Trachea (tissue), 1 donor: ENCODE data around the genes SELENOK, TASOR, ARF4 and SLMAP.

DNA sequence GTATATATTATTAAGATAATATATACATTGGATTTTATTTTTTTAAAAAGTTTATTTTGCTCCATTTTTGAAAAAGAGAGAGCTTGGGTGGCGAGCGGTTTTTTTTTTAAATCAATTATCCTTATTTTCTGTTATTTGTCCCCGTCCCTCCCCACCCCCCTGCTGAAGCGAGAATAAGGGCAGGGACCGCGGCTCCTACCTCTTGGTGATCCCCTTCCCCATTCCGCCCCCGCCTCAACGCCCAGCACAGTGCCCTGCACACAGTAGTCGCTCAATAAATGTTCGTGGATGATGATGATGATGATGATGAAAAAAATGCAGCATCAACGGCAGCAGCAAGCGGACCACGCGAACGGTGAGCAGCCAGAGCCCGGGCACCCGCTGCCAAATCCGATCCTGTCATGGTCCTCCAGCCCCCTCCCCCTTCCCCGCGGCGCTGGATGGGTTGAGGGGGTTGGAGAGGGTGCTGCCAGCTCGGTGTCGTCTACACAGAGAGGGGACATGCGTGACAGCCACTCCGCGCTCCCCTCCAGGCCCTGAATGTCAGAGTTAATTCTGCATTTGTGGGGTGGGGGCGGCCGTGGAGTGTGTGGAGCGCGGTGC lies 569 bp downstream of the CACNA1D start:
- PRO-cap, result no peak

DNA sequence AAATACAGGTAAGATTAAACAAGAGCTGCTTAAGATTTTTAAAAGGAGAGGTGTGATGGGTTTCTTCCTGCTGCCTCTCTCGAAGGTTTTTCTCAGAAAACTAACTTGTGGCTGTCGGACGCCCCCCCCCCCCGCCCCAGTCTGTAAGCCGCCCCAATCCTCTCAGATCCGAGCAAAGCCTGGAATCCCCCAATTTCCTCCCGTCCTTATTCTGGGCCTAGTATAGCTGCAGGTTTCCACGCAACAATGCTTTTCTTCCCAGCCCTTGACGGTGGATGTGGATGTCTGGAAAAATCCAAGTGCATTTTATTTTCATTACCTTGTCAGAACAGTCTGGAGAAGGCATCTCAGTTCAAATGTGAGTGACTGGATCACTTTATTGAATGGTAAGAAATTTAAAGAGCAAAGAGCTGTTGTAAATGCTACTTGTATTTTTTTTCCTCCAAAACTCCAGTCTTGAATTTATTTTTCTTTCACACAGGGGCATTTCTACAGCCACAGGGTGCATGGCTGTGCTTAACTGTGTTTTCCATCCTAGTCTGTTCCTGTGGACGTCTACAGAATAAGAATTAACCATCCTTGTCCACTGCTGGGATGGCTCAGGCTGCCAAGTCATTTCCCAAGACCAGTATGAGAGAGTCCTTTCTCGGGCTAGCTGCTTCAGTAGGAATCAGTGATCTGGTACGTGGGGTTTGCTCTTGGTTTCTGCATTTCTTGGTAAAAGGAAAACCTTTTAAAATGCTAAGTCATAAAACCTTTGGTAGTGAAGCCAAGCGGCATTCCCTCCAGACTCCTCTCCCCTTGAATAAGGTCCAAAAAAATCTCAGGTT lies 30.0 kb downstream of the CHDH start:
- PRO-cap, result no peak

- PRO-cap, result no peak
Observed at GRCh38 chr3:53818742-53819361, 27.4 kb downstream of the CHDH start.

GRCh38 chr3:53844170-53845345 lies 1.7 kb downstream of the CHDH start:
- PRO-cap, result no peak

DNA sequence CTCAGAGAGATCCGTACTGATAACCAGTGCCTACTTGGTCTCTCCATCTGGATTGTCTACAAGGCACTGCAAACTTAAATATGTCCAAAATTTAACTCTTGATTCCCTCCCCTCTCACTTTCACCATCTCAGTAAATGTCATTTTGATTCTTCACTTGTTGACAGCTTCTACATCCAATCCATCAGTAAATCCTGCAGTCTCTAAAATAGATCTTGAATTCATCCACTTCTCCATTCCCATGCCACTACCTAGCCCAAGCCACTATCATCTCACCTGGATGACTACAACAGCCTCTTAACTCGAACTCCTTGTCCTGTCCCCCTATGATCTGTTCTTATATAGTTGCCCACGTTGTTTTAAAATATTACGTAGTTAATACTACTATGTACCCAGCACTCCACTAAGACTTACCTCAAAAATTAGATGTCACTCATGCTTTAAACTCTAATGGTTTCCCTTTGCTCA lies 686 bp upstream of the ACTR8 start:
- PRO-cap, result no peak

DNA sequence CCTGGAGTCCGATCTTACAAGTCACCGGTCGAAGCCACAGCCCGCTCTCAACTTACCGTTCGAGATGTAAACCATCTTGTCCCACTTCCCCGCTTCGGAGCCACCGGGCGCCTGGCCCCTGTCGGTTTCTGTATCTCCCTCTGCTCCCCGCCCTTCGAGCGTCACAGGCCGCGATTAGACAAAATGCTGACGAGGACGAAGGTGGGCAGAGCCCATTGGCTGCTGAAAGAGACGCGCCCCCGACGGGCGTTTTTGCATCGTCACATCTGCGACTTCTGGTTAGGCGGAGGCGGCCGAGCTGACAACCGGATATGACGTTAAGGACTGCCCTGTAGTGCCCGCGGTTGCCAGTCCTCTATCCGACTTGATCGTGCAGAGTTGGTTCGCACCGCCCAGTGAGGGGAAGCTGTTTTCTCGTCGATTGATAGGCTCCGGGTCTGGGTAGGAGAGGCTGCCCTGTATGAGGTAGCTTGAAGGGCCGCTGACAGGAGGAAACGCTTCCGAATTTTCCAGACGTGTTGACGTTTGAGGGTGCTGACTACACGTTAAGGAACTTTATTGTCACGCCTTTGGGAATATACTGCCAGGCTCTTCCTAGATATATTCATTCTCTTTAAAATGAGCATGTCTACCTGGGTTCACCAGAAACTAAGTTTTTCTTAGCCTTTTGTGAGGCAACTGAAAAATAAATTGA lies at the start of gene SELENOK:
SELENOK (minus strand) TSS at position 146 of the 694 bp plus-strand sequence.
- PRO-cap, result bidirectional peak, plus-strand start at position 308 of the sequence, minus-strand start at position 130 of the sequence

GRCh38 chr3:54033634-54034303 lies 88.6 kb upstream of the CACNA2D3 start:
- PRO-cap, result no peak

DNA sequence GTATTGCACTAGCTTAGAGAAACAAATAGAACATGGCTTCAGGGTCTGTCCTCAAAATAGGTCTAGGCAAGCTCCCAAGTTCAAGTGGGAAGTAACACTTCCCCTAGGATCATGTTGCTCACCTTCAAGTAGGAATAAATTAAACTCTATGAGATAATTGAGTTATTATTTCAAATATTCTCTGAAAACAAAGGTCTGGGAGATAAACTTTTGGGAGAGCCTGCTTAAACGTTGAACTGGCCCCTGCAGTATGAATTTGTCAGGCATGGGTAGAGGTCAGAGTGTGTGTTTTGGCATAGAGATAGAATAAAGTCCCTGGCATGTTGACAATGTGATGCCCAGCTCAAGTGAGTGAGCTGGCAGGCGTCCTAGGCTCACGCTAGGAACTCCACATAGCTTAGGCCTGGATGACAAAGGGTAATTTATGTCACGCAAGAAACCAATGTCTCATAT lies 236.8 kb downstream of the CACNA2D3 start:
- PRO-cap, result no peak

- PRO-cap, result no peak
Observed at GRCh38 chr3:54625941-54626569, 301.8 kb downstream of the LRTM1 start.

DNA sequence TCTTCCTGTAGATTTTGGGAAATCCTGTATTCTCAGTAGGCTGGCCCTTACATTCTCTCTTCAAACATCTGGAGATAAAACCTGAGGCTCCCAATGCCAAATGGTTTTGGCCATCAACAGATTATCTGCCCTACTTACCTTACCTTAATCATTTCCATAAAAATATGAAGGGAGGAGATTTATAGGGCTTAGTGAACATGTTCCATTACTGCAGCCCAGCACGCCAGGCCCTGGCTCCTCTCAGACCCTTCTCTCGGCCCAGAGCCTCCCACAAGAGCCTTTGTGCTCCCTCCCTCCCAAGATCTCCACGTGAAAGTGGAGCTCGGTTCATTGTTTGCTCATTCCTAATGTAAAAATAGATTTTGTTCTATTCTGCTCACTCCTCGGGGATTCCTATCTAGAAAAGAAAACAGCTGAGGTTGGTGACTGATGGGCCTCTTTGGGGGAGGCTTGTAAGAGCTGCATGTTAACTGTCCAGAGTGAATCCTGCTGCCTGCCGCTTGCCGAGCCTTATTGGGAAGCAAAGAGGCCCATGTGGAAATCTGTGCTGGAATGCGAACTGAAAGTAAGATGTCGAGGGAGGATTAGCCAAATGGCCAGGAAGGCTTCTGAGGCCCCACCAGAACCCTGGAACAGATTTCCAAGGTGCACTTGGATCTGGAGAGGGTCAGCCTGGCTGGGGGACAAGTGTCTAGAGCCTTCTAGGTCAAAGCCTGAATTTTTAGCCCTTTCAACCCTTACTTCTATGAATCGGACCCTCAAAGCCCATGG lies 267.2 kb downstream of the LRTM1 start:
- PRO-cap, result bidirectional peak, plus-strand start at position 466 of the sequence, minus-strand start at position 255 of the sequence

DNA sequence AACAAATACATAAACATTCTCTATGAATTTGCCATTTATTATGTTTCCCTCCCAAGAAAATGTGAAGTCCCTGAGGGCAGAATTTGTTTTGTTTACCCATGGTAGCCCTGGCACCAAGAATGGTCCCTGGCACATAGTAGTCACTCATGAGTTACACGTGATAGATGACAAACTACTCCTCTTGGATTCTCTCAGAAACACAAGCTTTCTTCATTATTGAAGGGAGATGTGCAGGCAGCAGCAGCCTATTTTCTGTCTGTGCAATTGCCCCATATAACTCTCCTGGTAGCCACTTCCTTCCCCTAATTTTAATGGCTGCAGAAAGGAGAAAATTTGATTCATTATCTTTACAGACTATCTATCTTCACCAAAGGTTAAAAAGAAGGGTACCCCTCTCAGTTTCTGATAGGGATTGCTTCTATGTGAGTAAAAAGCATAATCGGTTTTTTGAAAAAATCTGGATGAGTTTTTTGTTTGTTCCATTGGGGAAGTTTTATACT lies 179.9 kb downstream of the LRTM1 start:
- PRO-cap, result no peak

DNA sequence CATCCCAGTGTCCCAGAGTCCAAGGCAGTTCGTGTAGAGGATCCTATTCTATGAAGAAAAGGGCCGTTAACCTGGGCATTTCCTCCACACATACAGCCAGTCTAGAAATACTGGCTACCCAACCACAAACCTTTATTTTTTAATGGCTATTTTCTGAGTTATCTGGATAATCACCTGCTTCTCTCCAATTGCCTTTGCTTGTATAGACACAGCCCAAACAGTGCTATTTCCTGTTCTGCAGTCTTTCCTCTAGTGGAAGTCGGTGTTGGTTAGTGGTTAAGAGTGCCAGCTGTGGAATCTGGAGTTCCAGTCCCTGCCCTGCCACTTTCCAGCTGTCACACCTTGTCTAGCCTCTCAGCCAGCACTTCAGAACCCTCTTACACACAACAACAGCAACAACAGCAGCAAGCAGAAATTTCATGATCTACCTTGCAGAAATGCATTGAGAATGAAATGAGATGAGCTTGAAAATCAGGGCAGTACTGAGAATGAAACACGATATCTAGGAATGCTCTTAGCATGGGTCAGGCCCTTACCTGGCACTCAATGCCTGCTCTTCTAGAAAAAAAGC lies 3.1 kb upstream of the WNT5A start:
- PRO-cap, result no peak

DNA sequence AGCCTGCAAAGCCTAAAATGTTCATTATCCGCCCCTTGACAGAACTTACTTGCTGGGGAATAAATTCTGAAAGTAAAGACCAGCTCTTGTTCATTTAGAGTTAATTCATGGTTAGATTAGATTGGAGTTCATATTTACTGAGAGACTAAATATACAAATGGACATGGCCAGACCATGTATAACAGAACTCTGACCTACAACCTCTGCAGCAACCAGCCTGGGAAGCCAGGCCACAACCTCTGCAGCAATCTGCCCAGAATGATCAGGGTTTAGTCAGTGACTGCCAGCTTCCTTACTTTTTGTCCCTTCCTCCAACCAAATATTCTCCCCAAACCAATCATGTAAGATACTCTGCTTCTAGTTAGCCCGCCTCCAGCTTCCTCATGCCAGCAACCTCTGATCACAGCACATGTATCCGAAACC lies 102.5 kb downstream of the ERC2 start:
- PRO-cap, result no peak

GRCh38 chr3:56682704-56683490 lies at the start of gene TASOR:
Gene TASOR, minus strand, starts transcription at chr3:56683265.
- PRO-cap, result unidirectional peak, minus-strand start at chr3:56682859; unidirectional peak, minus-strand start at chr3:56683163; unidirectional peak, minus-strand start at chr3:56683265

GRCh38 chr3:56758493-56759085 lies 43.2 kb downstream of the ARHGEF3 start:
- PRO-cap, result no peak

DNA sequence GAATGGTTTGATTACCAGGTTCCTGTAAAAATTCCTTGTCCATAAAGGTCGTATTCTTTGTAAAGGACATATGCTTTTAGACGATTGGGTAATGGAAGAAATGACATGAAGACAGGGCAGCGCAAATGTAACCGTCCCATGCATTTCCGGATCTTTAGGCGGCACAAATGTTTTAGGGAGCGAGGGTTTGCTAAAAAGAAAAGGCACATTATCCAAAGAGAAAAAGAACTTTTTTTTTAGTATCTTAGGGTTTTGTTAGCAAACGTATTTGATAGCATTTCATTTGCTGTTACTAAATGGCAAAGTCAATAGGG lies 16.0 kb downstream of the ASB14 start:
- PRO-cap, result no peak

DNA sequence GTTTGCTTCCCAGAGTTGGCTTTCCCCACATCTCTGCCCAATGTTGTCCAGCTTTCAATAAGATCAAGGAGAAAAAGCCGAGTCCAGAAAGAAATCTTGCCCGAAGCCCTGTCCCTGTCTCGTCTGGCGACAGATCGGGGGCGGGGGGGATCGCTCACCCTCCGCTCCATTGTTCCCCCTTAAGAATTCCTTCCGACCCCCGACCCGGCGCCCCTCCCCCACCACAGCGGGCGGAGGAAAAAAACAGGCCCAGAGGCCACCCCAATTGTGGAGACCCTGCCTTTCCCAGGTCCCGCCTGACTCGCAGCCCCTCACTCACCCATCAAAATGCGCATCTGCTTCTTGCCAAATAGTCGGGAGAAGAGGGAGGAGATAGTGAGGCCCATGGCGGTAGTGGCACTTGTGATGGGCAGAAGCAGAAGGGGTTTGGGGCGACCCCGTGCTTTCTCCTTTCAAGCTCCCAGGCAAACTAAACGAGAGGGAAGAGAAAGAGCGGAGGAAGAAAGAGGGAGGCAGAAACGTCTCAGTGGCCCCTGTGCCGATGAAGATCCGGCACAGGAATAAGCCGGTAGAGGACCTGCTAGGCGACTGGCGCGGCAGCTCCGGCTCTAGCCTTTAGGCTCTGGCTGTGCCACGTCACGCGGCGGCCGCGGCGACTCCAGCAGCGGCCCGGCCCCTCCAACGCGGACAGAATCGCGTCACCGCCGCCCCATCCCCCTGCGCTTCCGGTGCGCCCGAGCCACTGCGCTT lies at the start of gene ARF4:
ARF4 (minus strand) TSS at position 590 of the 750 bp plus-strand sequence.
- PRO-cap, result bidirectional peak, plus-strand start outside the sequence, minus-strand start at position 624 of the sequence

GRCh38 chr3:57627810-57628575 lies 30.8 kb upstream of the ARF4 start:
- PRO-cap, result no peak

DNA sequence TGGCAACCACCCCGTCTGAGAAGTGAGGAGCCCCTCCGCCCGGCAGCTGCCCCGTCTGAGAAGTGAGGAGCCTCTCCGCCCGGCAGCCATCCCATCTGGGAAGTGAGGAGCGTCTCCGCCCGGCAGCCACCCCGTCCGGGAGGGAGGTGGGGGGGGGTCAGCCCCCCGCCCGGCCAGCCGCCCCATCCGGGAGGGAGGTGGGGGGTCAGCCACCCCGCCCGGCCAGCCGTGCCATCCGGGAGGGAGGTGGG lies 8.8 kb upstream of the SLMAP start:
- PRO-cap, result no peak

- PRO-cap, result unidirectional peak, plus-strand start at chr3:57756313
Observed at GRCh38 chr3:57755982-57756514, at the start of gene SLMAP. Gene SLMAP, plus strand, starts transcription at chr3:57756309.